ENCODE measurements around a stretch of chr1.

GRCh38 chr1:58753102-58753751 lies 30.6 kb downstream of the JUN start:
- RRBS, result no CpG with 5 or more reads among the region's 9 CpGs

- RRBS, result no CpG with 5 or more reads among the region's 4 CpGs
These were observed 10.4 kb downstream of the JUN start for GRCh38 chr1:58773377-58773940.

- RRBS, result no CpG with 5 or more reads among the region's 2 CpGs
These were observed 2.9 kb downstream of the JUN start for GRCh38 chr1:58780895-58781426.

DNA sequence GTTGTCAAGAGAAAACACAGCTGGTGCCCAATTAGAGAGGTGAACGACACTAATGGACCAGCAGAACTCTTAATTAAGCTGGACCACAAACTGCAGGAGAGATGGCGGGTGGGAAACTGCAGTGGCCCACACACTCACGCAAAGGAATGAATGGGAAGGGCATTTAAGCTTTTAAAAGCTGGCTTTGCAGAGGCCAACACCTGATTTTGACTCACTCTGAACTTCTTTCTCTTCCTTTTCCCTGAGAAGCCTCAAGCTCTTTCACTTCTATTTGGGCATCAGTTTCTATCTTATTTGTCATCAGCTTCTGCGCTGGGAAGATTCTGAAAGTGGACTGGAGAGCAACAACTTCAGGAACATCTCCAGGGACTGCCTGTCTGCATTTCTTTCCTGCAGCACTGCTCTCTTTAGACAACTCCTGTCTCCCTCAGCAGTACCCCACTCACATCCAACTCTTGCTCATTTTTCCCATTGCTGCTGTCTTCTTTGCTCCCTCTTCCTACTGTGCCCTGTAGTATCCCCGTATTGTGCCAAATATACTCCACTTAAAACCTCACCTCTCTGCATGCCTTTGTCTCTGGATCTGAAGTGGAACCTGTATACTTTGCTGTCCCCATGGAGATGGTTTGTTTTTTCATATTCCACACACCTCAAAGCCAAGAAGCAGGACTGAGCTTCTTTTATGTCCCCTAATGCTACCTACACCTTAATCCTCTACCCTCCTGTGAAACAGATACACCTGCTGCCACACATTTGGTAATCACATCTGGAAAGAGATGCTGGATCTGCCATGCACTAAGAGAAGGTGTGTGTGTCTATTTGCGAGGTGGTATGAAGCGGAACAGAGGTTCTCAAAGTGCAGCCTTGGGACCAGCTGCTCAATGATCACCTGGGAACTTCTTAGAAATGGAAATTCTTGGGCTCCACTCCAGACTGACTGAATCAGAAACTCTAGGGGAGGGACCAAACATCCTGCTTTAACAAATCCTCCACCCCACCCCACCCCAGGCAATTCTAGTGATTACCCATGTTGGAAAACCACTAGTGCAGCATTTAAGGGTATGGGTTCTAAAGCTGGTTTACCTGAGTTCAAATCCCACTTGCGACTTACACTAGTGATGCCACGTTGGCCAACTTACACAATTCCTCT lies 143.5 kb upstream of the JUN start:
- RRBS, result no CpG with 5 or more reads among the region's 9 CpGs

- RRBS, result no CpG with 5 or more reads among the region's 6 CpGs
These were observed 239.7 kb upstream of the FGGY start for GRCh38 chr1:59057070-59057709.

GRCh38 chr1:59124108-59124548 lies 172.8 kb upstream of the FGGY start:
- RRBS, result no CpG with 5 or more reads among the region's 2 CpGs

DNA sequence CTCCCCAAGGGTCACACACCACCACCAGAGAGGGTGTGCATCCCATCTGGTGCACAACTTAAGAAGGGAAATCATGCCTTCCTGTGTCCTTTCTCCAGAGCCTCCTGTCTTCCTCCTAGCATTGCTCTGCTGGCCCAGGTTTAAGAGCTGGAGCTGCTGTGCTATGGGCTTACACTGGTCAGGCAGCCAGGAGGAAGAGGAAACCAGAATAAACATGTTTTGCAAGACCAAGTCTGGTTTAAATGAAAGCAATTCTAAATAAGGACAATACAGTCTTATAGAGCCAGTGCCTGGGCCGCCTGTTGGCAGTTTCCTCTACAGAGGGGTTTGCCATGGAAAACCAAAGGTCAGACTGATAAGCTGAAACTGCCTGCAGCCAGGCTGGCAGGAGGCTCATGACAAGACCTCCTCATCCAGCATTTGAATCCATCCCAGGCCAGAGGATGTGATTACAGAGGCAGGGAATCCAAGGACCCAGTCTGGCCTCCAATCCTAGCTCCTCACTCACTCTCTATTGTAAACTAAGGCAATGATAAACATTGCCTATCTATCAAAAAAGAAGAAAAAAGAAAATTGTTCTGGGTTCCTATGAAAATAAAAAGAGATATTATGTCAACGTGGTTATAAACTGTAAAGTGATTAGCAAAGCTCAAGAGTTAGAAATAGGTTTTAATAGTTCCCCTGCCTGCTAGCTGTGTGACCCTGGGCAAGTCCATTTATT lies 92.8 kb upstream of the FGGY start:
- RRBS, result no CpG with 5 or more reads among the region's 2 CpGs

DNA sequence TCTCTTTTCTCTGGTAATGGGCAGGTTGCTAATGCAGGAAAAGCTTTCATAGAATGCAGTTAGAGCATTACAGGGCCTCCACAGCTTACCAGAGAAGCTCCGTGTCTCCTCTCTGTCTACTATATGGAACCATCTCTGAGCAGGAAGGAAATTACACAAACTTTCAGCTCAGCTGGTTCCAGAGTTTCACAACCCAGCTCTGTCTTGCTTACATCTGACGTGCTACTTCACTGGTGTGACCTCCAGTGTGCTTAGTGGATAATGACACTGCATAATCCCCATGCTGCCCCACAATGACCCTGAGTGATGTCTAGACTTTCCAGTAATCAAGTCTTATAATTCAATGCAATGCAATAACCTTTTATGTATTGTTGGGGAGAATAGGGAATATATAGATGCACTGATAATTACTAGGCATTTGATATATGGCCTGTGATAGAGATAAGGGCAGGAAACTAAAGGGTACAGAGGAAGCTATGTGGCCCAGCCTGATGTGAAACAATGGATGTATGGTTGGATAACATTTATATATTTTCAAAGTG lies 4.2 kb upstream of the FGGY start:
- RRBS, result no CpG with 5 or more reads among the region's 2 CpGs

DNA sequence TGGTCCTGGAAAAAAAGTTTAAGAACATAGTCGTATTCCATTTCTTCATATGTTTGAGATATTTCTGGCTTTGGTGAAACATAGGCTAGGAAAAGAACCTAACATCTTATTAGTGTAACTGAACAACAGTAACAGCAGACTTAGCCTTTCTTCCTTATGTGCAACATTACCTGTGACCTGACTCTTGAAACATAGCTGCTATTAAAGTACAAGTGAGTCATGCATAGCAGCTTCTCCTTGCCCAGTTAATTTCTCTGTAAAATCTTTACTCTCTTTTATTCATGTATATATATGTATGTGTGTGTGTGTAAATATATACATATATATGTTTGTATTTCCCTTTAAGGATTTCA lies 202.7 kb downstream of the FGGY start:
- RRBS, result no CpG with 5 or more reads among the region's 1 CpG

- RRBS, result no CpG with 5 or more reads among the region's 5 CpGs
These were observed 218.4 kb downstream of the FGGY start for GRCh38 chr1:59515253-59515816.

GRCh38 chr1:59570465-59571020 lies 244.2 kb upstream of the HOOK1 start:
- RRBS, result no CpG with 5 or more reads among the region's 4 CpGs

- RRBS, result no CpG with 5 or more reads among the region's 4 CpGs
These were observed 220.5 kb upstream of the HOOK1 start for GRCh38 chr1:59594029-59594881.

DNA sequence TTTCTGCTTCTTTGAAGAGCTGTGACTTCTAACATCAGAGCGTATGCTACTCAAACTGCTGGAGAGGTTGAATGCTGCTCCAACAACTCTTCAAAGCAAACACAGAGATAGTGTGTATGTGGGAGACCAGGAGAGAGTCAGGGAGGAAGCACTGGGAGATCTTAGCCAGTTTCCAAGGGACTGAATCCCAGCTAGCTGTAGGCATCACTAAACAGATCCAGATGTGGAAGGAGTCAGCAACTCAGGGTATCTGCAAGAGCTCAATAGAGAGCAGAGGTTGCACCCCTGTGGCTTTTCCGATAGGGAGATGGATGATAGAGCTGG lies 168.9 kb upstream of the HOOK1 start:
- RRBS, result no CpG with 5 or more reads among the region's 2 CpGs

DNA sequence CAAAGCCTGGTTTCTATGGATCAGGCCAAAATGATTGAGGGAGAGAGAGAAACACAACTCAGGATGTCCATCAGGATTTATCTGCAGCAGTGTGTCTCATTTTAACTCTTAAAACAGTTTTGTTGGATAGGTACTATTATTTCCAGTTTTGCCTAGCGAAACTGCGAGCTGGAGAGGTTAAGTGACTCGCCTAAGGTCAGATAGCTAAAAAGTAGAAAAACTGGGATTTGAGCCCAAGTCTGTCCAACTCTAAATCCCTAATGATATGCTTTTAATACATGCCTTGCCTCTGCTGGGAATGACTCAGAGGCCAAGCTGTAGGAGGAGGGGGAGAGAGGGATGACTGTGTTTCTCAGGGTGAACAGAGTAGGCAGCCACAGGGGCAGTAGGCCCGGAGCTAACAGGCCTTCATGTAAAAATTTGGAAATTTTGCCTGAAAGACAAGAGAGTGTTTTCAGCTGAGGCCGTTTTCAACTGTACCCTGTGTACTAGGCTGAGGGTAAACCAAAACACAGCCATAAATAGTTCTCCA lies 107.6 kb upstream of the HOOK1 start:
- RRBS, result no CpG with 5 or more reads among the region's 5 CpGs

GRCh38 chr1:59858354-59858793 lies 43.6 kb downstream of the HOOK1 start:
- RRBS, result no CpG with 5 or more reads among the region's 5 CpGs

- RRBS, result no CpG with 5 or more reads among the region's 10 CpGs
These were observed 209.1 kb upstream of the NFIA start for GRCh38 chr1:60873302-60873610.

GRCh38 chr1:61098903-61099644 lies 16.7 kb downstream of the NFIA start:
- RRBS, result no CpG with 5 or more reads among the region's 5 CpGs

DNA sequence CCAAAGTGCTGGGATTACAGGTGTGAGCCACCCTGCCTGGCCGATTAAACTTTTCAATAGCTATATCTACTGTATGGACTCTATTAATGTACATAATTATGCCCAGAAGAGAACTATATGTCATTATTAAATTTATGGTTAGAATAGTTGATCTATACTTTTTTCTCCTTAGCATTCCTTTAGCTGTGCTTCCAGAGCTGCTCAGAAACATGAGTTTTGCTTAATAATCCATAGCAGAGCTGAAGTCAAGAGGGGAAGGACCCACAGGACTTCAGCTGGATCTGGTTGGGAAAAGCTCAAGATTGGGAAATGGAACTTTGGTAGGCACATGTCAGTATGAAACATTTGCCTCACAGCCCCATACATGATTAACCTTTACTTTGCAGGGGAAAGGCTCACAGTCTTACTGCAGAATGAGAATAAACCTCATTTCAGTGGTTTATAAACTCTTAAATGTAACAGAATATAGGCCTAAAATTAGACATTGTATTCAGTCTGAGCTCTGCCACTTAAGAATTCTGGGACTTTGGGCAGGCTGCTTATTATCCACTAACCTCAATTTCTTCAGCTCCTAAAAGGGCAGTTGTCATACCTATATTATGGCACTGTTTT lies 135.1 kb downstream of the NFIA start:
- RRBS, result no CpG with 5 or more reads among the region's 1 CpG

DNA sequence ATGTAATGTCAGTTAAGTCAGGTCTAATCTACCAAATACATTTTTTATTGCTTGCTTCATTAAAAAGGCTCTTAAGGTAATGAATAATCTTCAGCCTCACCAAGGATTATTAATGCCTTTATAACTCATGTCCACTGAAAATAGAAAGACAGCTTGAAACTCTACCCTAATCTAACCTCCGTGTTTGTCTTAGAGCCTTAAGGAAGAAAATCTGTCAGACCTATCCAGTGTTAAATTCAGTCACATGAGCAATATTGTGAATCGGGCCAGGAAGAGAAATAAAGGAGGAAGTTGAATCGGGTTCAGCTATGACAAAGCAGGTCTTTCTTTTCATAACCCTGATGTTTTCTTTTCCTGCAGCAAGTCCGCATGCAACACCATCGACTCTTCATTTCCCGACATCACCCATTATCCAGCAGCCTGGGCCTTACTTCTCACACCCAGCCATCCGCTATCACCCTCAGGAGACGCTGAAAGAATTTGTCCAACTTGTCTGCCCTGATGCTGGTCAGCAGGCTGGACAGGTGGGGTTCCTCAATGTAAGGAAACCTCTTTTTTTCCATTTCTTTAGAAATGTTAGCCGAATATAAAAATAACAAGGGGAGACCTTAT lies 321.1 kb downstream of the TM2D1 start:
- RRBS, result no CpG with 5 or more reads among the region's 9 CpGs

DNA sequence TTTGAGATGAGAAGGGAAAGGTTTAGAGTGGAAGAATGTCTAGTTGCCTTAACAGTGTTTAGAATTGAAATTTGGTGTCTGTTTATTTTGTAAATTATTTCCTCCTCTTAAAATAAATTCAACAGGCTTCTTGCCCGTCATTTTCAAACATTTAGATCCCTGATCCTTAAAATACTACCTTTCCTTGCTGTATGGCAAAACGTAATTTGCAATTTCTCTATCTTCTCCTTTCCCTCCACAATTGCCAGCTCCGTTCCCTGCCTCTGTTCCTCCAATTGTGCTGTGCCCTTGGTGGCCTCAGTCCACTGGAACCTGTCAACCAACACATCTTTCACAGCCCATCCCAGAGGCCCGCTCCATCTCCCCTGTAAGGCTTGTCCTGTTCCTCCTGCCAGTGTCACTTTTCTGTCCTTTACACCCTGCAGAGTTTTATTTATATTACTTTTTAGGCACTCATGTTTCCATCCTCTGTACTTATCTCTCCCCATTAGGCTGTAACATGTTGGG lies 304.1 kb downstream of the TM2D1 start:
- RRBS, result no CpG with 5 or more reads among the region's 4 CpGs